IMR-90 (cell line): ENCODE measurements around a stretch of chr3.

DNA sequence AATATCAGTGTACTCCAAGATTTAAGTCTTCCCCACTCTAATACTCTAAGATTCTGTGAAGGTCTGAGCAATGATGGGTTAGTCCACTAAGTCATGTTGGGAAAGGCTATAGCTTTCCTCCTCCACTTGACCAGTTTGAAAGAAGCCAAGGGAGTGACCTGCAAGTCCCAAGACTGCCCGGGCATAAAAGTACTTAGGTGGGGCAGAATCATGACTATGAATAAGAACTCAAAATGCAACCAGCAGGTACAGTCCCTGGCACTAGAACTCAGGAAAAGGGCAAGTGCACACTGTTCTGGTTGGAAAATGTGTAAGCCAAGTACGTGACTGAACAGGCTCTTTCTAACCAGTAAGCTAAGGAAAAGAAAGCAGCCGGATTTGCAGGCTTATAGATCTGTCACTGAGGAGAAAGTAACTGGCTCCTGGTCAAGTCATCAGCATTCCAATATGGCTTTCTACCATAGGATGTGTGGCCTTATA is 101.2 kb upstream of the SLC4A7 start:
- RRBS: no CpG with 5 or more reads among the region's 3 CpGs
CAGE:
- cytosol, long polyA plus RNA: no peak
- long polyA plus RNA: no peak
- nucleus, long polyA plus RNA: no peak

- RRBS: no CpG with 5 or more reads among the region's 34 CpGs
CAGE:
- cytosol, long polyA plus RNA: no peak
- long polyA plus RNA: no peak
- nucleus, long polyA plus RNA: no peak
Measured at GRCh38 chr3:28059055-28059777, 182.2 kb upstream of the CMC1 start.

DNA sequence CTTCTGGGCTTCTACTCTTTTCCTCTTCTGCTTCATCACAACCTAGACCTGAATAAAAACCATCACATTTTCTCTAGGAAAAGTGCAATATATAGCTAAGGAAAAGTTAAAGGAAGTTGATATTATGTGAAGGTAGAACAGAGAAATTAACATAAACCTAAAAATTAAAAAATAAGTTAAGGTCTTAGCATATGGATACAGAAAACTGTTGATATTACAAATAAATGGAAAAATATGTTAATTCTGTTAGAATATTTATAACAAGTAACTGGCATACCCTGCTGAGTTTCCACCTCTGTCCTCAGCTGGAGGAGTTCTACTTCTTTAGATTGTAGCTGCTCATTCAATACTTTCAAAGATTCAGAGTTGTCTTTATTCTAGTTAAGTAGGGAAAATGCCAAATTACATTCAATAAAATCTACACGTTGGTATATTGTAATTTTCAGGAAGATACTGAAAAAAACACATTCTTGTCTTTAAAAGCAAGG is 10.8 kb upstream of the ZCWPW2 start:
- RRBS: no CpG with 5 or more reads among the region's 1 CpG
CAGE:
- cytosol, long polyA plus RNA: no peak
- long polyA plus RNA: no peak
- nucleus, long polyA plus RNA: no peak

DNA sequence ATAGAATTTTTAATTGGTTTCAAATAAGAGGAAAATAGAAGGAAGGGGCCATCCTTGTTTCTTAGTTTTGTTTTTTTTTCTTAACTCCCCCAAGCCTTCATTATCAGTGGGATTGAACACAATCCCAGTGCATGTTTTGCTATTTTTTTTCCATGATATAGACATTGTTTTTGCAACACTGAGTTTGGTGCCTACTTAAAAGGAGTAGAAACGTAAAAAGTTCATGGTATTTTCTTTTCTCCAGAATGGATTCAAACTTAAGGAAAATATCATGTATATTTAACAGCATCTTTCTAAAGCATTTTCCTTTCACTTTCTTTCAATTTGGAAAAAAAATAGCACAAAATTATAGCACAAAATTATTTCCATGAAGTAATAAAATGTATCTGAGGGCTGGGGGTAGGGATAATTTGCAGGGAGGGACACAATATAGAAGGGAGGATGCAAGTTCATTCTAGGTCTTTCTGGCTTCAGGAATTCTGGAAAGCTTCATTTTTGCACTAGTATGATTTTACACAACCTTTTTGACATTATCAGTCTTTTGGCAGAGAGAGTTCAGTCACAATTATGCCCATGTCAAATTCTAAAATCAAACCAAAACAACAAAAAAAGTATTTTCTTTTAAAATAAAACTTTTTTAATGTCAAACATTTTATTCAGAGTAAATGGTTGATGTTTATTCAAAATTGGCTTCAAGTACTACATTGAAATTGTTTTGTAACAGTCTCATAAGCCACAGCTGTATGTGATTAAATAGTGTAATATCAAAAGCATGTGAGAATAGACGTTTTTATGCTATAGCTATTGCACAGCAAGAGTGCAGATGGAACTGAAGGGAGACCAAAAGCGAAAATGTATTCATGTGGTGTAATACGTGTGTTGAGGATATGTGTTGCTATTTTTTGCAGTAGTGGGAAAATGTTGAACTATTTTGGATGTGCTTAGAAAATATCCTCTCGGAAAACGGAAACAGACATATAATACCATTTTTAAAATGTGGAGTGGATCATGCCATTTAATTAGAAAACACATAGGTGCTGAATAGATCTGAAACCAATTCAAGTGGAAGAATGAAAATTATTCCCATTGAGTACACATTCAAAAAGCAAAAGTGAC is 5.7 kb downstream of the RBMS3 start:
- RRBS: no CpG with 5 or more reads among the region's 6 CpGs
CAGE:
- cytosol, long polyA plus RNA: no peak
- long polyA plus RNA: no peak
- nucleus, long polyA plus RNA: no peak

- RRBS: no CpG with 5 or more reads among the region's 2 CpGs
CAGE:
- cytosol, long polyA plus RNA: no peak
- long polyA plus RNA: no peak
- nucleus, long polyA plus RNA: no peak
Measured at GRCh38 chr3:29298771-29299218, 17.9 kb downstream of the RBMS3 start.

DNA sequence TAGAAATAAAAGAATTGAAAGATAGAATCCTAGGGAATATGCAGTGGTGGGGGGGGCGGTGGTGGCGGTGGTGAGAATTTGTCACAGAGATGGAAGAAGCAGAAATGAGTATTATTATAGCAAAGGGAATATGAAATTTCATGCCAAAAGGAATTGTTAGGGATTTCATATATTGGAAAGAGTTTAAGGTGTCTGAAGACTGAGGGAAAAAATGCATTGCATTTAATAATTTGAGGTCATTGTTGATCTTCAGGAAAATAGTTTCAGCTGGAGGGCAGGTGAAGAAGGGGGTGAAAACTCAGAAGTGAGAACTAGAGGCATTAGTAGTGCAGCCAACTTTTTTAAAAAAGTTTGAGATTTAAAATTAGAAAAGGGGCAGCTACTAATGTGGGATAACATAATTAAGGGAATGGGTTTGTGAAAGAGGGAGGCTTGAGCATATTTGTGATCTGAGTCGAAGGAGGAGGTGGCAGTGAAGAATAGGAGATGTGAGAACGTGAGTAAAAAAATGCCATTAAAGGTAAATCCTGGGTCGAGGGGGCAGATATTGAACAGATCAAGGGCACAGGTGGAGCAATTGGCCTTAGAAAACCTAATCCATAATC is 28.8 kb downstream of the RBMS3 start:
- RRBS: no CpG with 5 or more reads among the region's 5 CpGs
CAGE:
- cytosol, long polyA plus RNA: no peak
- long polyA plus RNA: no peak
- nucleus, long polyA plus RNA: start-site peak on the plus strand centred at position 279 of the sequence, 38 bp wide, 18 and 13 reads in 2 replicates

GRCh38 chr3:29318508-29318984 is 37.7 kb downstream of the RBMS3 start:
- RRBS: no CpG with 5 or more reads among the region's 2 CpGs
CAGE:
- cytosol, long polyA plus RNA: no peak
- long polyA plus RNA: no peak
- nucleus, long polyA plus RNA: no peak

GRCh38 chr3:29324073-29324995 is 43.5 kb downstream of the RBMS3 start:
- RRBS: no CpG with 5 or more reads among the region's 6 CpGs
CAGE:
- cytosol, long polyA plus RNA: no peak
- long polyA plus RNA: no peak
- nucleus, long polyA plus RNA: no peak

DNA sequence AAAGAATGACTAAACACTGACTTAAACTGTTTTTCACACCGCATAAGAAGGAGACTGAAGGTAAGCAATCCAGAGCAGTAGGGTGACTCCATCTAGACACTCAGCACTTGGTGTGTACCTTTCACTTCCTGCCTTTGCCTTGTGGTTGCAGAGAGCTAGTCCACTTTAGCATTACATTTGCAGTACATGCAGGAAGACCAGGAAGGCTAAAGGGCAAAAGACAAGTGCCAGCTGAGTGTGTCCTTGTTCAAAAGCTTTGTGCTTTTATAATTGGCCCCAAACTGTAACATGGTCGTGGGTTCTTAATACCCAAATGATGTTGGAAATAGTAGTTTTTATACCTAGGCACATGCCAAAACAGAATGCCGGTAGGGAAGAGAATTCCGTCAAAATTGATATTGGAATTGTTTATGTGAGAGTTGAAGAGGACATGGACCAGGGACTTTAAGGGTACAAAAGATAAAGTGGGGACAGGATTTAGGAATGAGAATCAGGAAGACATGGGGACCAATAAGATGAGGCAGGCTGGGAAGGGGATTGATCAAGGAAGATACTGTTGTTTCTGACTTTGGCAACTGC is 234.8 kb downstream of the RBMS3 start:
- RRBS: no CpG with 5 or more reads among the region's 4 CpGs
CAGE:
- cytosol, long polyA plus RNA: no peak
- long polyA plus RNA: no peak
- nucleus, long polyA plus RNA: no peak

DNA sequence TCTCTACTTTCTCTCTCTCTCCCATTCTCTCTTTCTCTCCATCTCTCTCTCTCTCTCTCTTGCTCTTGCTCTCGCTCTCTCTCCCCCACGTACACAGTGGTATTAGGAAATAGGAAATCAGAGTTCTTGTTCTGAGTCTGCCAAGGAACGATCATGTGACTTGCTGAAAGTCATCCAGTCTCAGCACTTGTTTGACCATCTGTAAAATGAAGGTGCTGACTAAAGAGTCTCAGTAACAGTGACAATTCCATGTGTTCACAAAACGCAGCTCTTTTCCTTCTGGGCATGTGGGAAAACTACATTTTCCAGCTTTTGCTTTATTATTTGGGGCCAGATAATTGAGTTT is 445.0 kb upstream of the TGFBR2 start:
- RRBS: no CpG with 5 or more reads among the region's 4 CpGs
CAGE:
- cytosol, long polyA plus RNA: no peak
- long polyA plus RNA: no peak
- nucleus, long polyA plus RNA: no peak

- RRBS: no CpG with 5 or more reads among the region's 2 CpGs
CAGE:
- cytosol, long polyA plus RNA: no peak
- long polyA plus RNA: no peak
- nucleus, long polyA plus RNA: no peak
Measured at GRCh38 chr3:30227913-30228372, 378.5 kb upstream of the TGFBR2 start.

DNA sequence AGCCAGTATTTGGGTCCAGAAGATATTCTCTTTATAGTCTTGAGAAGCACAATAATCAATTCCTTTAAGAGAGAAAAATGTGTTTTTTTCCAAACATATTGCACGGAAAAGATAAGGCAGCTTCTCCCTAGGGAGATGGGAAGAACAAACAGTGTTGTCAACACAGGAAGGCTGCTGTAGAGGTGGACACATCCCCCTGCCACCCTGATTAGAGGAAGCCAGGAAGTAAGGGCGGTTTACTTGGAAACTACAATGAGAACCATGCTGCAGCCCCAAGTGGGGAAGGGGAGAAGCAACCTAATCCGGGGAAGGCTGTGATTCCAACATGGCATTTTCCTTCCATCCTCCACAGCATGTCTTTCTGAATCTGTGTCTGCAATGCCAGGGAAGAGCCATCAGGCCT is 256.9 kb upstream of the TGFBR2 start:
- RRBS: no CpG with 5 or more reads among the region's 3 CpGs
CAGE:
- cytosol, long polyA plus RNA: no peak
- long polyA plus RNA: no peak
- nucleus, long polyA plus RNA: no peak

DNA sequence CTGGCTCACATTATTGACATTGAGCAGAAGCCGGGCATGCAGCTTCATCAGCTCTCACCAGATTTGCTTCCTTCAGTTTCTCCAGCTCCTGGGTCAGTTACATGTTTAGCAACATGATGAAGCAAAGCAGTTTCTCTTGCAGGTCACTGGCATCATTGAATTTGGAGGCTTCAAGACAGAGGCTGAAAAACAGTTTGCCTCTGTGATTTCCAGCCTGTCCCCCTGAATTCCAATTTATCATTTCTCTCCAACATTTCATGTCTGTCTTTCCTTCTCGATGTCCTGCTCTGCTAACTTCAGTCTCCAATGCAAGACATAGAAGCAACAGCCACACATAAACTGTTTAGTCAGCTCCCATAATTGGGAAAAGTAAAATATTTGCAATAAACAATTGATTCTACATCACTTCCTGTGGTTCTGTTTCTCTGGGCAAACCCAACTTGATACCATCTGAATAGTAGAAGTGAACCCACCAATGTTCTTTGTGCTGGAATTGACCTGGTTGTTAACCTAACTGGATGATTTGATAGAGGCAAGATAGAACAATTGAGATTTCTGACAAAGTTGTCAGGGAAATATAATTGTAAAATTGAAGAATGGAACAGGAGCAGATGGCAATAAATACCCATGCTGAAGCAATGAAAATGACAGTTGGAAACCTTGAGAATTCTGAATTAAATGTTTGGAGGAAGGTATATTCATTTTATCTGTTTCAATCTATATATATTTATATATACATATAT is 256.0 kb upstream of the TGFBR2 start:
- RRBS: no CpG with 5 or more reads among the region's 2 CpGs
CAGE:
- cytosol, long polyA plus RNA: no peak
- long polyA plus RNA: no peak
- nucleus, long polyA plus RNA: no peak

GRCh38 chr3:30602771-30603445 is 3.5 kb upstream of the TGFBR2 start:
- RRBS: no CpG with 5 or more reads among the region's 5 CpGs
CAGE:
- cytosol, long polyA plus RNA: no peak
- long polyA plus RNA: no peak
- nucleus, long polyA plus RNA: no peak

- RRBS: no CpG with 5 or more reads among the region's 7 CpGs
CAGE:
- cytosol, long polyA plus RNA: no peak
- long polyA plus RNA: no peak
- nucleus, long polyA plus RNA: no peak
Measured at GRCh38 chr3:30631239-30631926, 25.0 kb downstream of the TGFBR2 start.

DNA sequence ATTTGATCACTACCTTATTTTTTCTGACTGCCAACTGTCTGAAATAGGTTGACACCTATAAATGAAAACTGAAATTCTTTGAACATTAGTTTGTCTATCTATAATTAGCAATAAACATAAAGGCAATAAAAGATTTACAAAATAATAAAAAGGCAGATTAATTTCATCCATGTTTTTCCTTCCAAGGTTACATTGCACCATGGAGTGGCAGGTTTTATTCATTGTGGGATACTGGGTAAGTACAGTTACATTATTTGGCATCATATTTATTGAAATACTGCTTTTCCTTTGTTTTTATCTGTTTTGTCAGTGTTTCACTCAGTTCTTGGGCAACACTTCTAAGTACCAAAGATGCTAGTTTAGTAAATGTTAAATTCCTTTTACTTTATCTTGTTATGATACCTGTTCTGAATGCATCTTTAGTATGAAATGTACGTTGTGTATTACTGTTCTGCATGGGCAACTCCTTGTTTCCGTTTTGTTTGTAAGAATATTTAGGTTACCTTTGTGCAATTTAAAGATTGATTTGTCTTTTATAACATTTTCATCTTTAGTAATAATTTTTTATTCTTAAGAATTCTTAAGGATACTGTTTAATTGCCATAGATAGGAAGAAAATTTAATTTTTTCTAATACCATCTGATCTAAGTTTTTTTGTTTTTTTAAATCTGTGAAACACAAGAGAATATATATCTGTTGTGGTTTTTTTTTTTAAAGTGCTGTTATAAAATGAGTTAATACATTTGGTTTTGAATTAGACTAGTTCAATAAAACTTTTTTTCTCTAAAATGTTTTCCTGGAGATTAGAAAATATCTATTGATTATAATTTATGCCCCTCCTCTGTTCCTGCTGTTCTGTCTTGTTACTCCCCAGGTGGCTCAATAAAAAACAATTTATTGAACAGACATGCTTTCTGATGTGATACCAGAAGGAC is 85.3 kb downstream of the STT3B start:
- RRBS: no CpG with 5 or more reads among the region's 2 CpGs
CAGE:
- cytosol, long polyA plus RNA: no peak
- long polyA plus RNA: no peak
- nucleus, long polyA plus RNA: no peak

- RRBS: no CpG with 5 or more reads among the region's 2 CpGs
CAGE:
- cytosol, long polyA plus RNA: no peak
- long polyA plus RNA: no peak
- nucleus, long polyA plus RNA: no peak
Measured at GRCh38 chr3:31624721-31625197, 92.0 kb downstream of the STT3B start.

DNA sequence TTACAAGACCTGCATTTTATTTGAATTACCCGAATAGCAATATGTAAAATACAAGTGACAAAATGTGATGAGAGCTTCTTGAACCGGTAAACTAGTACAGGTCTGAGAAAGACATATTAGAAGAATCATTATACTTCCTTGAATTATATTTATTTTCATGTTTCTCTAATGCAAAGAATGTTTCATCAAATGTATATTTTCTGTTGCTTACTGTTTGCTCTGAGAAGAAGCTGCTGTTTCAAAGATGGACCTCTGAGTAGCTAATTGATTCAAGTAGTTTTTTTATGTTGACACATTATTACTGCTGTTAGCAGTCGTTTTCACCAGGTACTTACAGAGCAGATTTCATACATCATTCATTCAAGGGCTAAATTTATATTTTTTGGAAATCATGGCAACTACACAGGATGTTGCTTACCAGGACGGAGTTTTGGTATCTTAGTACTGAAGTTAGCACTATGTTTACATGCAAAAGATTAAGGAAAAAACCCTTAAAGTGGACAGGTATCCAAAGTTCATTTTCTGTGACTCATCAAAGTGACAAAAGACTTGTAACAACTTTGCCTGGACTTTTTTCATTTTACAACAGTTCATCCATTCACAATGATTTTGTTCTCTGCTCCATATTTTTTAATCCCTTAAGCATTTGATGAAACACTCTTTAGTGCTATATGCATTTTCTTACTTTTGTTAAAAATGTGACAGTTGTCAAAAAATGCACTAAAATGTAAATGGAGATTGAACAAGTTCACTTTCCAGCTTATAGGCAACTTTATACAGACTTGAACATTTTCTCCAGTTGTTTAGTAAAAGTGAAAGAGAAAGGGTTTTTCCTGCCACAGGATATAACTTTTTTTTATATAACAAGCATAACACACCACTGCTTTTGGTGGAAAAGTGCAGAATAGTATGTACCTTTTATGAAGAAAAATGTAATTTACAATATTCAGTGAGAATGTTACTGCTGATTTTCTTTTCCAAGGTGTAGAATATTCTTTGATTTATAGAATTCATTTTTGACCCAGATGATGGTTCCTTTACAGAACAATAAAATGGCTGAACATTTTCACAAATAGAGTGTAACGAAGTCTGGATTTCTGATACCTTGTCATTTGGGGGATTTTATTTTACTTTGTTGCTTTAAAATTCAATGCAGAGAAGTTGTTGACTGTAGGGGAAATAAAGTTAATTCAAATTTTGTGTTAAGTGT is 104.1 kb downstream of the STT3B start:
- RRBS: no CpG with 5 or more reads among the region's 5 CpGs
CAGE:
- cytosol, long polyA plus RNA: start-site peak on the plus strand centred at position 396 of the sequence, 65 bp wide, 56 and 208 reads in 2 replicates; start-site peak on the plus strand centred at position 533 of the sequence, 69 bp wide, 17 and 49 reads in 2 replicates; start-site peak on the plus strand centred at position 774 of the sequence, 151 bp wide, 142 and 99 reads in 2 replicates
- long polyA plus RNA: no peak
- nucleus, long polyA plus RNA: no peak

DNA sequence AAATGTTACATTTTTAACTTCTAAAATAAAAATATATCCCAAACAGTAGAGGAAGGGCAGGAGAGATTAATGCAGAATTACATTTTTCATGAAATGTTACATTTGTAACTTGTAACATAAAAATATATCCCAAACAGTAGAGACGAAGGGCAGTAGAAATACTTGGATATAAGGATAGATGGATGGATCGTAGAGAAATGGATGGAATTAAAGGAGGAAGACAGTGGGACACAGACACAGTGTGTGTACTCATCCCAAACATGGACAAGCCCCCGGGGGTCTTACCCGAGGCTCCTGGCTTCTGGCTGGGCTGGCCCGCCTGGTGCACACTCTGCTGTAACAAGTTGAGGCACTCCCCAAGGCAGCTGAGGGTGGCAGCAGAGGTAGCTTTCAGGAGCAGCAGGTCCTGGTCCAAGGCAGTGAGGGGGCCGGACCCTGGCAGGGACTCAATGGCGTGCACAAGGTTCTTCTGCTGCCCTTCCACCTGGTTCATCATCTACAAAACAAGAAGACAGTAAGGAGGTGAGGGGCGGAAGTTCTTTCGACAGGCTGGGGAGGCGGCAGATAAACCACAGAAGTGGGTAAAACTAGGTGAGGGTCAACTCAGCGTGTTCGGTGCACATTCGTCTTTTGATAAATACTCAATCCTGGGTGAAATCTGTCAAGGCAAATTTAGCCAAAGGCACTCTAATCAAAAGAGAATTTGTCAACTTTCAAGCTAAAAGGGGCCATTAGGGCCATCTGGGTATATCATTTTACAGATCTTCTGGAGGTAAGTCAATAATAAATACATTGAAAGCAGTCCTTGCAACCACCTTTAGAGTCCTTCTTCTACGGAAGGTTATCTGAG is 215.1 kb downstream of the STT3B start:
- RRBS: no CpG with 5 or more reads among the region's 14 CpGs
CAGE:
- cytosol, long polyA plus RNA: no peak
- long polyA plus RNA: no peak
- nucleus, long polyA plus RNA: no peak

DNA sequence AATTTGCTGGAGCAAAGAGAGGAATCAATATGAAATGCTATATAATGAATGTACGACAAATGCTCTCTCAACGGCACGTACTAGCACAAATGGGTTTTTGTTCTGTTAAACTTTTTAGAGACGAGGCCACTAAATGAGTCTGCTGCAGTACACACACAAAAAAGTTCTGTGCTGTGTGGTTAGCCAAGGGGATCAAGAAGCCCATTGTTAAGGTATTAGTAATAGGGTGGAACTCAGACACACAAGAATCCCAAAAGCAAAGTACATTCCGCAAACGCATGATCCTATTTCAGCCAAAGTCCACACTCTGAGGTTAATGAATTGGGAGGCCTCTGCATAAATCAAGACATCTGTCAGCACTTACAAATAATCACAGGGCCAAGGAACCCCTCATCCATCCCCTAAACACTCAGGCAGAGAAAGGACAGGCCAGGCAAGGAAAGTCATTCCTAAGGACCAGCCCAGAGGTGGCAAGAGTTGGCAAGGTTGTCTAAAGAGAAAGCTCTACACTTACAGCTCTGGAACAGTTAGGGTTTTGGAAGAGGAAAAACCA is 12.1 kb downstream of the OSBPL10 start:
- RRBS: no CpG with 5 or more reads among the region's 6 CpGs
CAGE:
- cytosol, long polyA plus RNA: no peak
- long polyA plus RNA: no peak
- nucleus, long polyA plus RNA: no peak